Smooth muscle cell (in vitro differentiated cells): Measurements from ENCODE around the gene STX12.

- RAMPAGE, long total RNA: no peak
Observed at GRCh38 chr1:27623094-27624049, 11.6 kb downstream of the FGR start.

- RAMPAGE, long total RNA: no peak
Observed at GRCh38 chr1:27632574-27633635, 2.1 kb downstream of the FGR start.

GRCh38 chr1:27658858-27659238 lies 13.1 kb downstream of the IFI6 start:
- RAMPAGE, long total RNA: no peak

GRCh38 chr1:27755136-27755553 lies 17.9 kb upstream of the STX12 start:
- RAMPAGE, long total RNA: no peak

GRCh38 chr1:27772398-27773475 lies at the start of gene STX12:
Gene STX12, plus strand, starts transcription at chr1:27773219.
- RAMPAGE, long total RNA: start-site peak on the plus strand at chr1:27773216-27773269, 645 and 432 reads in 2 replicates

GRCh38 chr1:27872729-27873622 lies 632 bp downstream of the THEMIS2 start:
- RAMPAGE, long total RNA: no peak

- RAMPAGE, long total RNA: no peak
Observed at GRCh38 chr1:27883711-27884231, 11.4 kb downstream of the THEMIS2 start.

DNA sequence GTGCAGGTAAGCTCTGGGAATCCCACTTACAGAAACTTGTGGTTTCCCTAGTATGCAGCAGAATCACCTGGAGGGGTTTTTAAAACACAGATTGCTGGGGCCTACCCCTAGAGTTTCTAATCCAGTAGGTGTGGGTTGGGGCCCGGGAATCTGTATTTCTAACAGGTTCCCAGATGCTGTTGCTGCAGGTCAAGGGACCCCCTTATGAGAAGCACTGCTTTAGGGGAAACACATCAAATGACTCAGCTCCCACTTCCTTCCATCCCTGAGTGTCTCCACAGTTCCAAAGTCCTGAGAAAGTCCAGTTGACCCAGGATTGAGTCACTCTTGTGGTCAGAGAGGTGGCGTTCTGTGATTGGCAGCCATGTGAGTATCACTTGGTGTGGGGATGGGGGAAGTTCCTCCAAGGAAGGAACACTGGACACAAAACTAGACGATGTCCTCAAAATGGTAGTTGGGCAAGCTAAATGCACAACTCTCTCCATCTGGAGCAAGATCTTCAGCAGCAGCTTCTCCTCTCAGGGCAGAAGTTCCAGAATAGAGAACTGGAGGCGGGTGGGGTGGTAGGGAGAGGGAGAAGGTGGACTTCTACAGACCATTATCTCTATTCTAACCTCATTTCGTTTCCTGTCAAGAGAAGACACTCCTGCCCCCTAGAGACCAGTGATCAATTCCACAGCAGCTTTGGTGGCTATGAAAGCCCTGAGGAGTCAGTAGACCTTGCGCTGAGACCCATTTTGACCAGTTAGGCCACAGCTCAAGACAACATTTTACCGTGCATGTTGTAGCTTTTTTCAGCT lies 24.4 kb upstream of the EYA3 start:
- RAMPAGE, long total RNA: no peak

- RAMPAGE, long total RNA: no peak
Observed at GRCh38 chr1:28134685-28135101, 41.8 kb downstream of the PTAFR start.

- RAMPAGE, long total RNA: no peak
Observed at GRCh38 chr1:28258637-28259066, 666 bp upstream of the SESN2 start.

DNA sequence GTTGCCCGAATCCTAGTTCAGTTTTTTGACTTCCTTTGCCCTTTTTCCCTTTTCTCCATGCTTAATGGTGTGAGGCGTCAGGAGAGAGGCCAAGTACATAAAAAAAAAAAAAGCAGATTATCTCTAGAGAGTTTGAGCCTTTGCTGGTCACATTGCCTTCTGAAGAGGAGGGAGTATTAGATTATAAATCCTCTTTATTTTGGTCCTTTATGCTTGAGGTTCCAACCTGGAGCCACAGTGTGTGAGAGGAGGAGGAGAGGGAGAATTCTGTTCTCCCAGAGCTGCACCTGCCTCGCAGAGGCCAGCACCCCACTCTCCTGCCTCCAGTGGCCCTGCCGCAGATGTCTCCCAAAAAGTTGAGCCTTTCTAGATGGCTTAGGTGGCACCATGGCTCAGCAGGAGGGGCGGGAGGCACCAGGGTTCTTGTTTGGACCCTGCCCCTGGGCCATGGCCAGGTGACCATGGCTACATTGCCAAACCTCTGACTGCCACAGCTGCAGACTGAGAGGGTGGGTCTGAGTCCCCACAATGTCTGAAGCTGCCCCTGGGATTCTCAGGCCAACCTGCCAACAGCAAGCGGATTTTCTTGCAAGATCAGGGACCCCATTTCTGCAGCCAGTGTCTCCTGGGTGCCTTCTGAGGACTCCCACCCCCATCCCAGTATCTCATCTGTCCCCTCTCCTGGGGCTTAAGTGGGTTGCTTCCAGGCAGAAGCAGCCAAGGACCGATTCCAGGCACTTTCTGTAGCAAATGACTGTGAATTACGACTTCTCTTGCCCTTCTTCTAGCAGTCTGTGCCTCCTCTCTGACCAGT lies 22.2 kb downstream of the SESN2 start:
- RAMPAGE, long total RNA: no peak

DNA sequence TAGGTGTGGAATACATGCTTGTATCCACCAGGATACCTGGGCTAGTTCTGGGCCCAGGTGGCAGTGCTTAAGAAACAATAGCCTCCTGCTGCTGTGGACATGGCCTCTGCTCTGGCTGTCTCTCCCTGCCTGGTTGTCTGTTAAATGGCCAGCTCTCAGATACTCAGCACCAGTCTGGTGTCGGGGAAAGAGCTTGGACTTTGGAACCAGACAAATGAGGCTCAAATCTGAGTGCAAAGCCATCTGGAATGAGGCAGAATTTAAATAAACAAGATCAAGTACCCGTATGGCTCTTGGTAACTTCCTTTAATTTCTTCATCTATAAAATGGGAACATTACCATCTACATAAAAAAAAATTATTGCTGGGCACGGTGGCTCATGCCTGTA lies 31.6 kb downstream of the SESN2 start:
- RAMPAGE, long total RNA: no peak

GRCh38 chr1:28457529-28457815 lies 48.4 kb upstream of the RCC1 start:
- RAMPAGE, long total RNA: no peak

DNA sequence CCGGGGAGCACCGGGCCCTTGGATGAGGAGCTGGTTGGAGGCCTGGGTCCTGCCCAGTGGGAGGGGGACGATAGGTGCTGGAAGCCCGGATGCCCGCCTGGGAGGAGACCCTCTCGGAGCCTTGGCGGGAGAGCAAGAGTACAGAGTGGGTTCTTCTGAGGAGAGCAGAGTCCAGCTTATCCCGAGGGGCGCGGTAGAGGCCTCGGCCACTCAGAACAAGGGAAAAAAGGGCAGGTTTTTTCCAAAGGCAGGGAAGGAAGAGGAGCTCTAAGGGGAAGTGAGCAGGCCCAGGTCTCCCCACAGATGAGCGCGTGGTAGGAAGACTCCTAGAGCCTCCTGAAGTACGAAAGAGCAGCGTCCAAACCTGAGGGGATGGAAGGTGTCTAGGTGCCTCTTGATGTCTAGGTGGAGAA lies 731 bp downstream of the GMEB1 start:
- RAMPAGE, long total RNA: no peak

DNA sequence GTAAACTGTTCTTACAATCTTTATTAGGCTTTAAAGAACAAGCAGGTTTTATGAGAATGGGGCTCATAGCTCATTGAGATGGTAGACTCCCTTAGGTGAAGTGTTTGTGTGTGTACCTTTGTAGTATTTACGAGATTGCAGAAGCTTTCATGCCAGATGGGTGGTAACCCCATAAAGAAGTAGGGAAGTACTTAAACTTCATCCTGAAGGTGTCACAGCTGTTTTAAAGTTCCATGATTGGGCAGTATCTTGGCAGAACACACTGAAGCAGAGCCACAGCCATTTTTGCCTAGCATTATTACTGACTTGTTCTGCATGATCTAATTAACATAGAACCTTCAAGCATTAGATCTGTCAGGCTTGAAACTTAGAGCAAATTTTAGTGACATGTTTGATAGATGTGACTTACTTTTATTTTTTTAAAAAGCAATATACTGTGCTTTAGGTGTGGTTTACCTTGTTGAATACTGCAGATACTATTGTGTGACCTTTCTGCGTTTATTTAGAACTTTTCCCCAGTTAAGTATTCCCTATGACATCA lies 11.6 kb downstream of the YTHDF2 start:
- RAMPAGE, long total RNA: no peak

GRCh38 chr1:28928263-28928730 lies 13.9 kb downstream of the EPB41 start:
- RAMPAGE, long total RNA: no peak

GRCh38 chr1:29148284-29149525 lies 25.0 kb upstream of the TMEM200B start:
- RAMPAGE, long total RNA: no peak

- RAMPAGE, long total RNA: no peak
Observed at GRCh38 chr1:29149728-29150514, 26.2 kb upstream of the TMEM200B start.

DNA sequence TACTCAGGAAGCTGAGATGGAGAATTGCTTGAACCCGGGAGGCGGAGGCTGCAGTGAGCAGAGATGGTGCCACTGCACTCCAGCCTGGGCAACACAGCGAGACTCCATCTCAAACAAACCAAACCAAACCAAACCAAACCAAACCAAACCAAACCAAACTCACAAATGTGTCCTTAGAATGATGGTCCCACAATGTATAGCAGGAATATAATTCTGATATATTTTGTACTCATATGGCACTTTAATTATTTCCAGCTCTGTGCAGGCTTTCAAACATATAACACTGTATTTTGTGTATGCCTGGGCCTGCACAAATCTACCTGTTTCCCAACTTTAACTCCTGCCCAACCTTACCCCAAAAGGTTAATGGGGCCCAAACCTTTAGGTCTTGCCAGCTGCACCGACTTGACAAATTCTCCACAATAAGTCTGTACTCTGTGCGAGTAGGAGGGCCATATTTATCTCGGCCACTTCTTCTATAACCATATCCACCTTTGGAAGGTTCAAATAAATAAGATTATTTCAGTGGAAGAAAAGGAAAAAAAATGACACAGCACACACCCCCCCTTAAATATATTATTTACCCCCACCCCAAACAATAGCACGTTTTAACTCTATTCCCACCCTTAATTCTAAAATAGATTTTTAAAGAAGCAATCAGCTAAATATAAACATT lies 22.6 kb downstream of the SRSF4 start:
- RAMPAGE, long total RNA: no peak

GRCh38 chr1:29709182-29710333 lies 473.2 kb downstream of the PTPRU start:
- RAMPAGE, long total RNA: no peak